Lower leg skin (tissue), 2 donors: Measurements from ENCODE around the genes EXOC1L, PPAT and ARL9.

GRCh38 chr4:52945514-52945801 is 83.3 kb downstream of the RASL11B start:
- PRO-cap, result no peak
- RAMPAGE, long total RNA, 2 experiments, result no peak in any of the 2 experiments

DNA sequence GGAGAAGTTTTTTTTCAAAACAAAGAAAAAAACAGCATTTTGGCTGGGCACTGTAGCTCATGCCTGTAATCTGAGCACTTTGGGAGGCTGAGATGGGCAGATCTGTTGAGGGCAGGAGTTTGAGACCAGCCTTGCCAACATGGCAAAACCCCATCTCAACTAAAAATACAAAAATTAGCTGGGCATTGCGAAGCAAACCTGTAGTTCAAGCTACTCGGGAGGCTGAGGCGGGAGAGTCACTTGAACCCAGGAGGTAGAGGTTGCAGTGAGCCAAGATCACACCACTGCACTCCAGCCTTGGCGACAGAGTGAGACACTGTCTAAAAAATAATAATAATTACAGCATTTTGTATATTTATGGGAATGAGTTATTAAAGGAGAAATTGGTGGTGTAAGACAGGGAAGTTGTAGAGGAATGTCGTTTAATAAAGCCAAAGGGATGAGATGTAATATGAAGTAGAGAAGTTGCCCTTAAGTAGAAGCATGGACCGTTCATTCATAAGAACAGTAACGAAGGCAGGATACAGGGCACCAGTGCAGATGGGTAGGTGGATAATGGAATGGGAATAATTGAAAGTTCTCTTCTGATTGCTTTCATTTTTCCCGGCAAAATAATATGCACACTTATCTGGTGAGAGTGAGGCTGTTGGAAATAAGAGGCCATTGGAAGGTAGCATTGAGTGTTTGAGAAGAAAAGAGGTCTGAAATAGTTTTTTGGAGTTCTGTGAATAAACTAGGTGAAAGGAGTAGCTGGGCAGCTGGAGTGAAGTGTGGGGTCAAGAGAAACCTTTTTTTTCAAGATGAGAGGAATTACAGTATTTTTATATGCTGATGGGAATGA is 25.2 kb downstream of the FIP1L1 start:
- PRO-cap, result no peak
- RAMPAGE, long total RNA, 2 experiments, result start-site peak on the plus strand in 1 of 2 experiments, centred at position 213 of the sequence, 7 reads per replicate

DNA sequence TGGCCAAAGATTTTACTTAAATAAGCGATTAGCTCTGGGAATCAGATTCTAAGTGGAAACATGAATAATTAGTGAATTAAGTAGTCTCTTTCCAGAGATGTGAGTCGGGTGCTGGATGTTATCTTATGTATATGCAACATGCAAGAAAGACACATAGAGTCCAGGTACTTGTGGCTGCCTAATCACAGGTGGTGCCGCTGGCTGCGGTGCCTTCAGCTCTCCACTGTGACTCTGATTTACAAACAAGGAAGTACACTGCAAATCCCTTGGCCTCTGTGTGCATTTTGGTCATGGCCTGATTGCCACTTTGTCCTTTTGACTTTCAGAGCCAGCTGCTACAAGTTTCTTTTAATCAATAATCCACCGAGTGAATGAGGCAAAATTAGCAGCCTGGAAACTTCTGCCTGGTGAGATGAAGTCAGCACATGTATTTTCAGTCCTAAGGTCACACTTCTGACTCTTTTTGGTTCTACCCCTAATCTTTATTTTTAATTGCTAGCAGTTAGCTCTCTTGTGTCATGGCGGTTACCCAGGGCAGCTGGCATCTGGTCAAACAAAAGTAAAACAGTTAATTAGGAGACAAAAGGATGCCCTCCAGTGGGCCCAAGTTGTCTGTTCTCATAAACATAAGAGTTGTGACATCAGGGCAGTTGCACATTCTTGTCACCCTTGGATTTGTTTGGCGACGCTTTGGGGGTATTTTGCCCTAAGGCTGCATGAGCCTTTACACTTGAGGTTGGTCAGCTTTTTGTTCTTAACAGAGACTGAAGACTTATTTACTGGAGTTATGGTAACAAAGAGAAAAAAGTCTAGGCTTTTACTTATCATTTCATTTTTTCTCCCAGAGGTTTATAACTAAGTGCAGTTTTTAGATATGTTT is 62.3 kb upstream of the LNX1 start:
- PRO-cap, result no peak
- RAMPAGE, long total RNA, 2 experiments, result no peak in any of the 2 experiments

- PRO-cap, result no peak
- RAMPAGE, long total RNA, 2 experiments, result no peak in any of the 2 experiments
These were observed 31.5 kb downstream of the CHIC2 start for GRCh38 chr4:54032960-54033218.

DNA sequence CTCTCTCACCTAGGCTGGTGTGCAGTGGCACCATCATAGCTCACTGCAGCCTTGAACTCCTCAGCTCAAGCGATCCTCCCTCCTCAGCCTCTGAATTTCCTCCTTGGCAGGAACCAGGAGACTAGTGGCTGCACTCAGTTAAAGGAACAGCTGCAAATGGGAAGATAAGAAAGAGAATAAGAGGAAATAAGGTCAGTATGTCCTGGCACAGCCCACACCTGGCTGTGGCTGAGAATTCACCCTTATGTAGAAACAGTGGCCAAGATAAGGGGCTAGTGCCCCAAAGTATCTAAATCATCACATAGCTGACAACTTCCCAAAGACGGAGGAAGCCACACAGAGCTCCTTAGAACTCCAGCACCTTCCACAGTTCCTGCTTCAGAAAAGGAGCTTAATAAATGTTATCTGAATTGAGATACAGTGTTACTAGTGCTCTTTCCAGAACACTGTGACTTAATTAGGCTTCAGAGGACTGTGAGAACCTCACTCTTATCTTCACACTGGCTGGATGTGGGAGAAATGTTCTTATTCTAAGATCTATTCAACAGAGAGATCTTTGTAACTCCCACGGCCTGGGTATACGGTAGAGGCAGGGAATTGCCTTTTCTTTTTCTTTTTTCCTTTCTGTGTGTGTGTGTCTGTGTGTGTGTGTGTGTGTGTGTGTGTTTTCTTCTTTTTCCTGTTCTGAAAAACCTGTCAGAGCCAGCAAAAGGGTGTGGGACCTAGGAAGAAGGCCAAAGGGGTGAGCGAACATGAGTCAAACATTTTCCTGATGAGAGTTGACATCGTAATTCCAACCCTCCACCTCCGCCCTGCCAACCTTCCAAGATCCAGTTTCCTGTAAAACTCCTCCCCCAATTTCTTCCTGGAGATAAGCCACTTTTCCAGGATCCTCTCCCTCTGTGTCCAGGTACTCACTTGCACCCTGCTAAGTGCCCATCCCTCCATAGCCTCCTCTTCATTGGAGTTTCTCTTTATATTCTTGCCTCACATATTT is 2.6 kb upstream of the CHIC2 start:
- PRO-cap, result no peak
- RAMPAGE, long total RNA, 2 experiments, result no peak in any of the 2 experiments

DNA sequence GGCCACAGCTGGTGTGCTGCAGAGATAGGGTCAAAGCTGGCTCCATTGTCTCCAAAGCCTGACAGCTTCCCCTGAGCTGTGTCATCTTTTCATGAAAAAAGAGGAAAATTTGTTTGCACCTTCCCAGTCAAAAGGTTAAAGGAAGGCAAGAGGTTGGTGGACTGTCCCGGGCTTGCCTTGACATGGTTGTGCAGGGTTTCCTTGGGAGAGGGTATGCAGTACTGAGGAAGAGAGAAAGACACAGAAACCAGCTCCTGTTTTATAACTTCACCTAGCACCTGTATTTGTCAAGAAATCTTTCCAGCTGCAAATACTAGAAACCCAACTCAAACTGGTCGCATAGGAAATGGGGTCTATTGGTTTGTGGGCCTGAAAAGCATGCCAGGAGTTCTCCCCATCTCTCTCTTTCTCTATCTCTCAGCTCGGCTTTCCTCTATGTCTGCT is 160.1 kb upstream of the KIT start:
- PRO-cap, result no peak
- RAMPAGE, long total RNA, 2 experiments, result no peak in any of the 2 experiments

GRCh38 chr4:55121188-55121766 is 4.1 kb downstream of the KDR start:
- PRO-cap, result no peak
- RAMPAGE, long total RNA, 2 experiments, result no peak in any of the 2 experiments

- PRO-cap, result no peak
- RAMPAGE, long total RNA, 2 experiments, result no peak in any of the 2 experiments
These were observed 84.9 kb upstream of the SRD5A3 start for GRCh38 chr4:55261238-55261461.

- PRO-cap, result no peak
- RAMPAGE, long total RNA, 2 experiments, result no peak in any of the 2 experiments
These were observed 11.3 kb downstream of the TMEM165 start for GRCh38 chr4:55406978-55407450.

- PRO-cap, result no peak
- RAMPAGE, long total RNA, 2 experiments, result no peak in any of the 2 experiments
These were observed 39.4 kb downstream of the TMEM165 start for GRCh38 chr4:55435024-55435632.

GRCh38 chr4:55453371-55454107 is 57.8 kb downstream of the TMEM165 start:
- PRO-cap, result no peak
- RAMPAGE, long total RNA, 2 experiments, result no peak in any of the 2 experiments

DNA sequence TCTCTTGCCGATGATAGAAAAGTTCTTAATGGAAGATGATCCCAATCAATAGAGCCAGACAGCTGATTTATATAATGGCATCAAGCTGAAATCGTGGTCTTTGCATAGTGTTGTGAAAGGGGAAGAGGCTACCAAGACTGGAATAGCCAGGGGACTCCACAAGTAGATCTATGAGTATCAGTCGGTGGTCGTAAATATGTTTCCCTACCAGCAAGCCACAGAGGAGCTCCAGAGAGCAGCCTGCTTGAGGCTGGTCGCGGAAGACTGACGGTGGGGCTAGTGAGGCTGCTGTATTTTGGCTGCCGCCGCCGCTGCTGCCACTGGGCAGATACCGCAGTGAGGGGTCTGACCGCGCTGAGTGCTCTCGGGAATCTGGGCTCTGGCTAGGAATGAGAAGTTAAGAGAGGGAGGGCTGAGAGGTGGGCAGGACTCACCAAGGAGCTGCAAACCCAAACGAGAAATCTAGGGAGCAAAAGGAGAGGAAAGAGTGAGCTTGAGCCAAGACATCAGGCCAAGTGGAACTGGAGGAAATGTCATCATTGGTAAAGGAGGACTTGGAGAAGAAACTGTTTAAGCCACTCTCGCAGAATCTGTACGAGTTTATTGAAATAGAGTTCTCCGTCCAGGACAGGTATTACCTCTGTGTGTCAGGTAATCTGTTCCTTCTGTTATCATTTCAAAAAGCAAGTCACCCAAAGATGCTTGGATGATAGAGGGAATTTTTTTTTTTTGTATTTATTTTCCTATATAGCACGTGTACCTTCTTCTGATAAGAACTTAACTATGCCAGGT is at the start of gene EXOC1L:
TSS of gene EXOC1L (plus strand) at position 294 of the 792 bp plus-strand sequence.
- PRO-cap, result no peak
- RAMPAGE, long total RNA, 2 experiments, result no peak in any of the 2 experiments

DNA sequence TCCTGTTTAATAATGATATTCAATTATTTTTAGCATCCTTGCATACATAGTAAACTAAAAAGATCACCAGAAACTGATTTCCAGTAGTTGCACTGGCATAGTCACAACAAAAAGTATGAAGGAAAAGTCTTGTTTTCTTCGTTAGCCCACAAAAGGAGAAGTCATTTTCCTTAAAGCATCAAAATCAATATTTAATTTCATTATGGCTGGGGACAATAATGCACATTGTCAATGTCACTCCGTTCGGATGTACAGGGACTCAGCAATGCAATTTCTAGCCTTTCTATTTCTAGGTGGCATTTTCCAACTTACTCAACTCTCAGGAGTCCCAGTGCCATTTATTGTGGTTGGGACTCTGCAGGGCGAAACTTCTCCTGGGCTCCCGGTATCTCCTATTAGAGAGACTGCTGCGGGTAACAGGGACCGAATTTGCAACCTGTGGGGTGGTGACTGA is 562 bp upstream of the CRACD start:
- PRO-cap, result no peak
- RAMPAGE, long total RNA, 2 experiments, result no peak in any of the 2 experiments

DNA sequence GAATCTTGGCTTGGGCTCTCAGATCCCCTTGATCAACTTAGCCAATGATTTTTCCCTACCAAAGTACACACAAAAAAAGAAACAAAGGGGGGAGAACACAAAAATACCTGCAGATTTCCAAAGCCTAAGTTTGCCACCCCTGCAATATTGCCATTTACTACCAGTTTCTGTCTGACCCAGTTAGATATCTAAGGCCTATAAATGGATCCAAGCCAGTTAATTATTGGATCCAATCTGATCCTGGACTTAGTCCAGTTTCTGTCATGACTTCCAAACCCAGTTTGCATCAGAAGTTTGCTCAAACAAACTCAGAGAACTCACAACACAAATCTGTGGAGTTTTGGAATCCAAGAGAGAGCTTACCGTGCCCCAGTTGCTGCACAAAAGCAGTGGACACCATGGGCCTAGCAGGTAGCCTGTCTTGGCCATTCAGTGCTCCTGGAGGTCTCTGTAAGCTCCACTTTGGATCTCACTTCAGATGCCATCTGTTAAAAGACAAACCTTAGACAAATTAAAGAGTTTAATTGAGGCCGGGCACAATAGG is 163.8 kb downstream of the CRACD start:
- PRO-cap, result no peak
- RAMPAGE, long total RNA, 2 experiments, result no peak in any of the 2 experiments

GRCh38 chr4:56434845-56435891 is at the start of gene PPAT:
TSS of gene PPAT (minus strand) at chr4:56435615.
- PRO-cap, result bidirectional peak, plus-strand start at chr4:56435764, minus-strand start at chr4:56435612
- RAMPAGE, long total RNA, 2 experiments, result start-site peak on the minus strand in 2 of 2 experiments, at chr4:56435483-56435620 at its widest, 17 to 68 reads per replicate

- PRO-cap, result no peak
- RAMPAGE, long total RNA, 2 experiments, result no peak in any of the 2 experiments
These were observed at the start of gene ARL9 for GRCh38 chr4:56505130-56506039. TSS of gene ARL9 (plus strand) at chr4:56505791.

- PRO-cap, result no peak
- RAMPAGE, long total RNA, 2 experiments, result no peak in any of the 2 experiments
These were observed 31.1 kb downstream of the HOPX start for GRCh38 chr4:56649759-56650545.

- PRO-cap, result no peak
- RAMPAGE, long total RNA, 2 experiments, result no peak in any of the 2 experiments
These were observed 2.0 kb downstream of the REST start for GRCh38 chr4:56909681-56910046.

- PRO-cap, result no peak
- RAMPAGE, long total RNA, 2 experiments, result no peak in any of the 2 experiments
These were observed 24.5 kb downstream of the REST start for GRCh38 chr4:56932139-56932588.

DNA sequence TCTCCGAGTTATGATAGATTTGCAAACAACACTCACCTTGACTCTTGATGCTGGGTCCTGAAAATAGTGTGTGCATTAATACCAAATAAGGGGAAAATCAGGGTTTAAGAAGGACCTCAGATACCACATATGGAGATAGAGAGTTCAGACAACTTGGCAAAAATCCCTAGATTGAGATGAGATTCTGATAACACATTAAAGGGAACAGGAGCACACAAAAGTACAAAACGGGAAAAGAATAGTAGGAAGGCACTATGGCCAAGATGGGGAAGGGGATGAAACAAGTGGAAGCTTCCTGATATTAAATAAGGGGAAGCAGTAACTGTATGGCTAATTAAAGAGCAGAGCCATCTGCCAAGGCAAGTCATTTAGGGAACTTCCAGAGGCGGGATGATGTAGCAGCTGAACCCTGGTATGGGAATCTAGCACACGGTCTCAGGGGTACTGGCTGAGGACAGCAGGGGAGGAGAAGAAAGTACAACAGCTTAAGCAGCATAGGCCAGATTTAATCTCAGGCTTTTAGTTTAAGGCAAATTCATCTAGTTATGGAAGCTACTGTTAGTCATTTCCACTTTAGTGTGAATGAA is 59.2 kb downstream of the IGFBP7 start:
- PRO-cap, result no peak
- RAMPAGE, long total RNA, 2 experiments, result no peak in any of the 2 experiments